ENCODE measurements around the genes RSAD1 and LUC7L3.

DNA sequence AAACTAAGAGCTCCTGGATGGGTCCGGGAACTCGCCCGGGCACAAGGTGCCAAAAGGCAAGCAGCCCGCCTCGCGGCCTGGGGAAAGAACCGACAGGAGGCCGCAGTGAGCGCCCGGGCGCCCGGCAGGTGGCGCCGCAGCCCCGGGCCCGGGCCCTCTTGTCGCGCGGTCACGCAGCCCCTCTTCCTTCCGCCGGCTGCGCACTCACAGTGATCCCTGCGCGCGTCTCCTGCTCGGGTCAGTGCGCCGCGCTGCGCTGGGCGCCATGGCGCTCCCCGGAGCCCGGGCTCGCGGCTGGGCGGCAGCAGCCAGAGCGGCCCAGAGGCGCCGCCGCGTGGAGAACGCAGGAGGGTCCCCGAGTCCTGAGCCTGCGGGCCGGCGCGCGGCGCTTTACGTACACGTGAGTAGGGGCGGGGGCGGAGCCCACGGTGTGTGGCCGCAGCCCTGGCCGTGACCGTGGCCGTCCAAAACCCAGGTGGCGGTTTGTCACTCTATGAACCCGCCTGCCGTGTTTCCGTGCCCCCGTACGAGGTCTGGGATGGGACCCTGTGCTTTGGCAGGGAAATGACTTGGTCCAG, at the start of gene RSAD1:
TSS of gene RSAD1 (plus strand) at position 241 of the 578 bp plus-strand sequence.
- RRBS: 2% methylated on average over 33 of the region's 66 CpGs
CAGE:
- cytosol, long polyA plus RNA: start-site peak on the plus strand centred at position 239 of the sequence, 7 bp wide, 213 and 192 reads in 2 replicates
- long polyA plus RNA: no peak
- nucleus, long polyA plus RNA: start-site peak on the plus strand centred at position 240 of the sequence, 39 bp wide, 781 and 1,060 reads in 2 replicates

GRCh38 chr17:50533409-50534268, 1.1 kb downstream of the EPN3 start:
- RRBS: no CpG with 5 or more reads among the region's 25 CpGs
CAGE:
- cytosol, long polyA plus RNA: no peak
- long polyA plus RNA: no peak
- nucleus, long polyA plus RNA: no peak

GRCh38 chr17:50561921-50562691, 1.6 kb downstream of the CACNA1G start:
- RRBS: under 1% methylated on average over 5 of the region's 32 CpGs
CAGE:
- cytosol, long polyA plus RNA: no peak
- long polyA plus RNA: no peak
- nucleus, long polyA plus RNA: no peak

- RRBS: 60% methylated on average over 4 of the region's 16 CpGs
CAGE:
- cytosol, long polyA plus RNA: no peak
- long polyA plus RNA: no peak
- nucleus, long polyA plus RNA: no peak
These were observed 23.3 kb downstream of the CACNA1G start for GRCh38 chr17:50583626-50584474.

- RRBS: no CpG with 5 or more reads among the region's 3 CpGs
CAGE:
- cytosol, long polyA plus RNA: no peak
- long polyA plus RNA: no peak
- nucleus, long polyA plus RNA: start-site peak on the plus strand at chr17:50645838-50646360, 10 and 19 reads in 2 replicates
These were observed 11.4 kb downstream of the ABCC3 start for GRCh38 chr17:50645787-50646791.

DNA sequence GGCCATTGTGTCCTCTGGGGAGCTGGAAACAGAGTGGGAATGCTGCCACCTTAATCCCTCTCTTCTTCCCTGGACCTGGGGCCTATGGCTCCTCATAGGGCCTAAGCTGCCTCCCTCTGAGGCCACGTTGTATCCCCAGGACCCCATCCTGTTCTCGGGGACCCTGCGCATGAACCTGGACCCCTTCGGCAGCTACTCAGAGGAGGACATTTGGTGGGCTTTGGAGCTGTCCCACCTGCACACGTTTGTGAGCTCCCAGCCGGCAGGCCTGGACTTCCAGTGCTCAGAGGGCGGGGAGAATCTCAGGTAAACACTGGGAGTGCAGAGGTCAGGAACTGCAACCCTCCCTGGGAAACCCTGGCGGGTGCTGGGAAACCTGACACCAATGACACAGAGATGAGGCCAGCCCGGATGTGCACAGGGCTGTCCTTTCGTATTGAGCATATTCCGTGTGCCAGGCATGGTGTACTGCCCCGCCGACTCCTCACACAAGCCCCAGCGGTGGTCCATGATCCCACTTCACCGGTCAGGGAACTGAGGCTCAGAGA, 23.1 kb downstream of the ANKRD40 start:
- RRBS: no CpG with 5 or more reads among the region's 15 CpGs
CAGE:
- cytosol, long polyA plus RNA: no peak
- long polyA plus RNA: no peak
- nucleus, long polyA plus RNA: no peak

DNA sequence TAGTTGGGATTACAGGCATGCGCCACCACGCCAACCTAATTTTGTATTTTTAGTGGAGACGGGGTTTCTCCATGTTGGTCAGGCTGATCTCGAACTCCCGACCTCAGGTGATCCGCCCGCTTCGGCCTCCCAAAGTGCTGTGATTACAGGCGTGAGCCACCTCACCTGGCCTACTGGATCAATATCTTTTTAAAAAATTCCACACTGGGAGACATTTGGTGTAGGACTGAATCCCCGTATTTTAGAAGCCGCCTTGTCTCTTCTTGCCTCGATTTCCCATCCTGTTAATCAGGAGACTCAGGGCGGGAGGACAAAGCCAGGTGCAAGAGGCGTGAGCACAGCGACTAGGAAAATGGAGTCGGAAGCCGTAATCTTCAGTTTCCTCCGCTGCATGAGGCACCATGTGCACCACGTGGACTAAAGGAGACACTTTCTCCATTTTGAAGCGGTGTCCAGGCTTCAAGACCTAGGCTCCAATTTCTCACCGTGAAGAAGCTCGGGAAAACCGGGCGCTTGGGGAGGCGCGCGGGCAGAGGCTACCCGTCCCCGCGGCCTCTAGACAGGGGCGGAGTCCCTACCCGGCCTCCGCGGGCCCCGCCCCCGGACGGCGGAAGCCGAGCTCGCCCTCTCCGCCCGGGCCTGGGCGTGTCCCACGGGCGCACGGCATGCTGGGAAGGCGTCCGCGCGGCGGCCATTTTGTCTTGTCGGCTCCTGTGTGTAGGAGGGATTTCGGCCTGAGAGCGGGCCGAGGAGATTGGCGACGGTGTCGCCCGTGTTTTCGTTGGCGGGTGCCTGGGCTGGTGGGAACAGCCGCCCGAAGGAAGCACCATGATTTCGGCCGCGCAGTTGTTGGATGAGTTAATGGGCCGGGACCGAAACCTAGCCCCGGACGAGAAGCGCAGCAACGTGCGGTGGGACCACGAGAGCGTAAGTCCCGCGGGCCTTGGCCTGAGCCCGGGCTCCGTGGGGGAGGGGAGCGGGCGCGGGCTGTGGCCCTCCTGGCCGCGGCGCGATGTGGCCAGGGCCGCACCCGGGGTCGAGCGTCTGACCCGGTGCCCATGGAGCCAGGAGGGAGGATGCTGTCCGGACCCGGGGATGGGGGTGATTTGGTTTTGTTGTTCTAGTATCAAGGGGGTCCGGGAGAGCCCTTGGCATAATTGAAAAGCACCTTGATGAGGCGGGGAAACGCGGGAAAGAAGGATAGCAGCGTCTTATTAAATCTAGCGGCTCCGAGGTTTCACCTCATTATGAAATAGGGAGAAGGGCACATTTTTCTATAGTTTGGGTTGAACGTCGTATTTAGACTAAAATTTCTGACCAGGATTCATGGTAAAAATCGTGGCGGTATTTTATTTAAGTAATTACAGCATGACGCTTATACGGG, at the start of gene LUC7L3:
TSS of gene LUC7L3 (plus strand) at position 699 of the 1,384 bp plus-strand sequence.
- RRBS: 1% methylated on average over 26 of the region's 106 CpGs
CAGE:
- cytosol, long polyA plus RNA: start-site peak on the plus strand centred at position 701 of the sequence, 80 bp wide, 341 and 552 reads in 2 replicates; start-site peak on the plus strand centred at position 890 of the sequence, 50 bp wide, 58 and 51 reads in 2 replicates
- long polyA plus RNA: start-site peak on the plus strand centred at position 803 of the sequence, 226 bp wide, 746 and 708 reads in 2 replicates
- nucleus, long polyA plus RNA: start-site peak on the plus strand centred at position 798 of the sequence, 257 bp wide, 3,927 and 4,091 reads in 2 replicates

DNA sequence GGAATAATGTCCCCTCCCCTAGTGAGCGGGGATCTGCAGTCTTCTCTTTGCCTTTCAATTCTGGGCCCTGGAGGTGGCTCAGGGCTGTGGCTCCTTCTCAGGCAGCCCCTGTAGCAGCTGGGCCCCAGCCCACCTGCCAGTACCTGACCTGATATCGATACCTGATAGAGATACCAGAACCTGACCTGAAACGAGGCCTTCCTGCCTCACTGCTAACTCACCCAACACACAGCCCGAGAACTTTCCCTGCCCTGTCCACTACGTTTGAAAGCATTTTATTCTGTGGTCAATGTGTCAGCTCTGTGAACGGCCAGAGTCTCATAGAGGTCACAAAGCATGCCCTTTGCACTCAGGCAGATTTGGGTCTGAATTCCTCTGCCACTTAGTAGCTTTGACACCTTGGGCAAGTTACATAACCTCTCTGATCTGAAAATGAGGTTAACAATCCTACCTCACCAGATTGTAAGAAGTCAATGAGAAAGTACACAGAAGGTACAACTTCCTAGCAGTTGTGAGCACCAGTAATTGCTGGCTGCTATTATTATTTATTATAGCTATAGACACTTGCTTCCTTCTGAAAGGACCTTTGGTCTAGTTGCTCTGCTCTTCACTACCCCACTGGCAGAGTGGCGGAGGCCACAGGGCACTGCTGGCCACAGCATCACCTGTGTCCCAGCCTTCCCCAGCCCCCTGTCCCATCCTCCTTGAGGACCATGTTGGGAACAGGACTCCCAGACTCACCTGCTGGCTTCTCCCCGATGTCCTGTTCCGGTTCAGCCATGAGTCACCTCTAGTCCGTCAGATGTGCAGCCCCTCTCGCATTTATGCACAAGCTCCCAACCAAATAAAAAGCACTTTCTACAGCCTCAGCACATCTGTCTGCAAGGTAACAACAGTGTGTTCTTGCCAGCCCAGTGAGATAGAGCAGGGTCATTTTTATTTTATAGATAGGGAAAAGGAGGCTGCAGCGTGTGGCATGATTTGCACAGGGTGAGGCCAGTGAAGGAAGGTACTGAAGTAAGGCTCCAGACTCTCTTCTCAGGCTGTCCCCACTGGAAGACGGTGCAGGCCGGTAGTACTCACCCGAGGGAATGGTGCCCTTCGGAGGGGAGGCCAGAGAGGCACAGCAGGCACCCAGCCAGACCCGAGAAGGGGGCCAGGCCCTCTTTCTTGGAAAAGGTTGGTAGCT, 791 bp downstream of the ANKRD40CL start:
- RRBS: no CpG with 5 or more reads among the region's 17 CpGs
CAGE:
- cytosol, long polyA plus RNA: no peak
- long polyA plus RNA: no peak
- nucleus, long polyA plus RNA: no peak

- RRBS: no CpG with 5 or more reads among the region's 12 CpGs
CAGE:
- cytosol, long polyA plus RNA: no peak
- long polyA plus RNA: no peak
- nucleus, long polyA plus RNA: no peak
These were observed 3.9 kb upstream of the WFIKKN2 start for GRCh38 chr17:50831460-50831963.

- RRBS: no CpG with 5 or more reads among the region's 8 CpGs
CAGE:
- cytosol, long polyA plus RNA: no peak
- long polyA plus RNA: no peak
- nucleus, long polyA plus RNA: no peak
These were observed 10.2 kb downstream of the TOB1 start for GRCh38 chr17:50855735-50856489.

DNA sequence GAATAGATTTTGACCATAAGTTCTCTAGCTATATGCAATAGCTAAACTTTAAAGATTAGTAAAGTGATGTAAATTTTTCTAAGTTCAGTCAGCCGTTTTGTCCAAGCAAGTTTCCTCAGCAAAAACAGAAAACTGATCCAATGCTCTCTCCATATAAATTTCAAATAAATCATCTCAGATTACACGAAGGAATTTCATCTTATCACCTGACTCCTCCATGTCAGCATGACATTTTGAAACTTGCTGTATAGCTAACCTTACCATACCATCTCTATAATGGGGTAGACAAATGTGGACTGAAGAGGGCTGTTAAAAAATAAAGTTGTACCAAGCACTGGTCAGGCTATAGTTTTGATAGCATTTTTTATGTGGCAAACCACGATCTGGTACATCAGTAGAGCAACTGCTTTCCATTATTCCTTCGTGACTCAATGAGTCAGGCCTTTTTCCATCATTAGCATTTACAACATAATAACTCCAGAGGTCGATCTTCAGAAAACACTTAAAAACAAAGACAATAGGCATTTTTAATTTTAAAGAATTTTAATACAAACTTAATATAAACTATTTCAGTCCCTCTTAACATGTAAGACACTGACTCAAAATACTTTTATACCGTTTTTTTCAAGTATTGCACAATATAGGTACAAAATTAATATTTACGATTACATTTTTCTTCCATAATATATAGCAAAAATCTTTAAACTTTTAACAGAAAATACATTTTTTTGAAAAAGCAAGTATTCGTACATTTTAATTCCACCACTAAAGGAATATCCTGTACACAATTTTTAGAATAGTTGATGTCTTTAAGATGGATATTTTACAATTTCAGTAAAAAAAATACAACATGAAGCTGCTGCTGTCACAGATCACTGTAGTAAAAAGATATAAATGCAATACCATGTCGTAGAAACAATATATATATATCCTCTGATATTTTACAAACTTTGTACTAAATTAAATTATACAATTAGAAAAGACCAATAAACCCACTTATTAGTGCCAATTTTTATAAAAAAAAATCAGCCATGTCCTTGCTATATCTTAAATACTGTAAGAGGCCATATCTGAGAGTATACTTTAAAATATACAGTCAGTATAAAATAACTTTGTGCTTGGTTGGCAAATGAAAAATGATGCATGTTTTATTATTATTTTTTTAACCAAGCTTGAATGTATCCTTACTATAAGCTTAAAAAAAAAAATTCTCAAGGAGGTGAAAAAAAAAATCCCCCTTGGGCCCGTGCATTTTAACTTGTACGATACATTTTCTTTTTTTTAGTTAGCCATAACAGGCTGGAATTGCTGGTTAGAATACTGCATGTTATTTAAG, 4.0 kb downstream of the TOB1 start:
- RRBS: no CpG with 5 or more reads among the region's 11 CpGs
CAGE:
- cytosol, long polyA plus RNA: no peak
- long polyA plus RNA: no peak
- nucleus, long polyA plus RNA: no peak

DNA sequence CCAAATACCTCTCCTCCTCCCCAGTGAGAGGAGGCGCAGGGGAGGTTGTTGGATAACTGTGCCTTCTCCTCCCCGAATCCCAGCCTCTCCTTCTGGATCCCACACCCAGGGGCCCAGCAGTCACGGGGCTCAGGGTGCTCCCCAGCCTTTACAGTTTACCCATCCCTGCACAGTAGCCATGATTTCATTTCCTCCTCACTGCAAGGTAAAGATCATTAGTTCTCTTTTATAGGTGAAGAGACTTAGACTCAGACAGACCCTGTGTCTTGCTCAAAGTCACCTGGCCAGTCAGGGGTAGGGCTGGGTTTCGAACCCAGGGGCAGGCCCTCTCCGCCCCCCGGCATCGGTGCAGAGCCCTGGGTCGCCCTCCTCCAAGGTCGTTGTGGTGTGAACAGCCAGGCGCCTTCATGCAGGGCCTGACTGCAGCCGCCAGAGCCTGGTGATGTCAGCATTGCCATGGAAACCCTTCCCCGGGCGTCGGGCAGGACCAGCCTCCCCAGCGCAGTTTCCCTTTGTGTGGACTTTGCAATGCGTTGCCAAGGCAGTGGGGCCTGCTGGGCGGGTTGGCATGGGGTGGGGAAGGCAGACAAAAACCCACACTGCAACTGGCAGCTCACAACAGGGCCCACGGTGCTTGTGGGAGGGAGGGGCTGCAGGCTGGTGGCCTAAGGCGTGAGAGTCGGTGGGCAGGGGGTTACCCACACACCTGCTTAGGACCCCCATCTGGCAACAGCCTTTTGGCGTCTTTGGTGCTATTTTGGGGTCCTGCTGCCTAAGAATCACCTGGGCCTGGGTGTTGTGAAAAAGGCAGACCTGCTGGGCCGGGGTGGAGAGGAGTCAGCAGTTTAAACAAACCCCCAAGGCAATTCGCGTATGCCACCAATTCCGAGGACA, 53.5 kb upstream of the TOB1 start:
- RRBS: no CpG with 5 or more reads among the region's 25 CpGs
CAGE:
- cytosol, long polyA plus RNA: no peak
- long polyA plus RNA: no peak
- nucleus, long polyA plus RNA: no peak

DNA sequence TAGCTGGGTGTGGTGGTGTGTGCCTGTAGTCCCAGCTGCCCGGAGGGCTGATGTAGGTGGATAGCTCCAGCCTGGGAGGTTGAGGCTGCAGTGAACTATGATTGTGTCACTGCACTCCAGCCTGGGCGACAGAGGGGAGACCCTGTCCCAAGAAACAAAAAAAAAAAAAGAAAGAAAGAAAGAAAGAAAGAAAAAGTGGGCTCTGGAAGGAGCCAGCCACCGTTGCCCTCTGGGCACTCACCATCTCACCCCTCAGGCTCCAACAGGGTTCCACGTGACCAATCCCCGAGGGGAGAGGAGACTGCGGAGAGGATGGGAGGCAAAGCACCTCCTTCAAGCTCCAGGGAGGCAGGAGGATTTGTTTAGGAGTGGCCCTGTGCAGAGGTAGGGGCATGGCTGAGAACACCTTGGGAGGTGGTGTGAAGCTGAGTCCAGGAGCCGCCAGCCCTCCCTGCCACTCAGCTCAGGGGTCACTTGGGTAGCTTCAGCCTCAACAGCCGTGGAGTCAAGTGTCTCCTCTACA, 87.4 kb upstream of the TOB1 start:
- RRBS: no CpG with 5 or more reads among the region's 8 CpGs
CAGE:
- cytosol, long polyA plus RNA: no peak
- long polyA plus RNA: no peak
- nucleus, long polyA plus RNA: no peak

GRCh38 chr17:51036043-51036727, 84.5 kb downstream of the SPAG9 start:
- RRBS: no CpG with 5 or more reads among the region's 3 CpGs
CAGE:
- cytosol, long polyA plus RNA: no peak
- long polyA plus RNA: no peak
- nucleus, long polyA plus RNA: start-site peak on the minus strand at chr17:51036315-51036564, 14 and 19 reads in 2 replicates

- RRBS: no CpG with 5 or more reads among the region's 2 CpGs
CAGE:
- cytosol, long polyA plus RNA: no peak
- long polyA plus RNA: no peak
- nucleus, long polyA plus RNA: no peak
These were observed 74.7 kb downstream of the SPAG9 start for GRCh38 chr17:51046003-51046258.

DNA sequence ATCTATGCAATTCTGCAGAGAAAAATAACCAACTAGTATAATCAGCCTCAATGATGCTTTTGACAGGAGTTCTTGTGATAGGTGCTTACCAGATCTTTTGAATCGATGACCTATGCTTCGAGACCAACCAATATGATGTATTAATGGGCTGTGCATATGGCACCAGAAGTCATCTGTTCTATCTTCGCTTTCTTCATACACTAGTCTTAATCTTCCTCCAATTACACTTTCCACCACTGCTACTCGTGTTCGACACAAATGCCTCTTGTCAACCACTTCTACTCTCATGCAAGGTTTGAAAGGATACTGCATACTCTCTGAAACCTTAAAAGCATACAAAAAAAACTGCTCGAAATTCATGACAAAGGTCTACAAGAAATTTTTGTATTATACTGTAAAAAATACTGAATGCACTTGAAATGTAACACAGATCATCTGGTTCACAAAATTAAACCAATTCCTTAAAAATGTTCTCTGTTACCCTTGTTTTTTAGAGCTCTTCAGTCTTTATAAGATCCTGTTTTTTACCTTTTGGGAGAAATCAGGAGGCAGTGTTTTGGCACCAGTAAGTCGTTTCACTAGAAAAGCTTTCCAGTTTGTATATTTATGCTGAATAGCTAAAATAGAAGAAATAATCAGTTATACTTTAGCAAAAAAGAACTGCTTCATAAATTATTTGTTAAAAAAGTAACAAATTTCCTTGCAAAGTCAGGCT, 36.6 kb downstream of the NME2 start:
- RRBS: no CpG with 5 or more reads among the region's 7 CpGs
CAGE:
- cytosol, long polyA plus RNA: no peak
- long polyA plus RNA: no peak
- nucleus, long polyA plus RNA: no peak

- RRBS: no CpG with 5 or more reads among the region's 7 CpGs
CAGE:
- cytosol, long polyA plus RNA: no peak
- long polyA plus RNA: no peak
- nucleus, long polyA plus RNA: no peak
These were observed 703.5 kb upstream of the CA10 start for GRCh38 chr17:52861950-52862395.

DNA sequence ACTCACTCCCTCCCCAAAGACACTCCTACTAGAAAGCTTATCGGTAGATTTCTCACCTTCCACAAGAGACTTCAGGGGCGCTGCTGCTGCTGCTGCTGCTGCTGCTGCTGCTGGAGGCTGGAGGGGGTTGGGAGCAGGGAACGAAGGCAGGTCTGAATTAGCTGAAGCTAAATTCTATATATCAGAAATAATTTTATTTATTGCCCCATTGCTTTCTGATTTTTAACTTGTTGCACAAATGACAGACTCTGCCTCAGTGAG, 25.9 kb upstream of the HLF start:
- RRBS: no CpG with 5 or more reads among the region's 3 CpGs
CAGE:
- cytosol, long polyA plus RNA: no peak
- long polyA plus RNA: no peak
- nucleus, long polyA plus RNA: no peak

GRCh38 chr17:55458267-55458870, 36.7 kb upstream of the MMD start:
- RRBS: no CpG with 5 or more reads among the region's 22 CpGs
CAGE:
- cytosol, long polyA plus RNA: no peak
- long polyA plus RNA: no peak
- nucleus, long polyA plus RNA: no peak

DNA sequence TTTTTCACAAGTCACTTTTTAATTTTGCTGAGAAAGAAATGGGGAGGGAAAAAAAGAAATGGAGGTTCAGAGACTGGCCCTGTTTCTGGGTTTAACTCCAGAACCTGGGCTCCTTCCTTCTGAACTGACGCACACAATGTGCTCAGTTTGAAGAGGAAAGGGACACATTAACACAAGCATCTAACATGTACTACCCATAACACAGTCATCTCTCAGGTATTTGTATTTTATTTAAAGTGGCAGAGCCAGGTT, 5.2 kb upstream of the TMEM100 start:
- RRBS: no CpG with 5 or more reads among the region's 1 CpG
CAGE:
- cytosol, long polyA plus RNA: no peak
- long polyA plus RNA: no peak
- nucleus, long polyA plus RNA: no peak